Kidney epithelial cell (primary cell): ENCODE measurements around a stretch of chr20.

DNA sequence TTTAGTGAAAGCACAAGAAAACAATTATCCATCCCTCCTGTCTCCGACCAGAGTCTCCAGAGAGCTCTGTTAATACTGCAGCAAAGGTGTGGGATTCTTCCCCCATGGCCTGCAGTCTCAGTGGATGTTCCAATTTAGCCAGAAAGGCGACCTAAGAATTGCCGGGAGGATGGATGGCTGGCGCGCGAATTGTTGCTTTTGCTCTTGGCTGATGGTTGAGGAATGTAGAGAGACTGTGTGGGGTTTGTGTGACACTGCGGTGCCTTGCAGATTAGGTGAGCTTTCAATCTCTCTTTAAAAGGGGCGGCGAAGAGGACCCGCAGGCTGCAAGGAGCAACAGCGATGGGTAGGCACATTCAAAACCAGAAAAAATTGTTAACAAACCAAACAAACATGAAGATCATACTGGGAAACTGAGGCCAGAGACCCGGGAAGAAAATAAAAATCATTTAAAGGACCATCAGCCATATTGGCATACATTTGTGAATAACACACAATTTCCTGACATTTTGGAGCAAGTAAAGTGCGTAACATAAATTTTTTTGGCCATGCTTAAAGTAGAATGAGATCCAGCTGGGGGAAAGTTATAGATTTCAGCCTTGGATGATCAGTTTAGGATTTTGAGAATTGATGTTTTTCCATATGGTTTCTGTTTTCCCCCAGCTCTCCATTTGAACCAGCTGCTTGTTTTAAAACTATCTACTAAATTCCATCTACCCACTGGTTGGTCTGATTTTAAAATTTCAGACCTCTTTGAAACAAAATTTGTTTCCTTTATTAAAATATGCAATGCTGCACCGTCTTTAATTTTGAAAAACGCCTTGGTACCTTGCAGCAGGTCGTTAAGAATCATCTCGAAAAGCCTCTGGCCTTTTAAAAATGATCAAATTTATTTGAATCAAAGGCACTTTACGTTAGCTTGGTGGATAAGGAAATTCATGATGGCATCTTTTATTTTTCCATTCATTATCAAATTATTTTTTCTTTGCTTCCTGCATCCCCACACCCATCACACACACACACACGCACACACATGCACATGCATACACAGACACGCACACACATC is 7.8 kb downstream of the GNAS start:
- RAMPAGE, long total RNA: no peak
- RRBS: no CpG with 5 or more reads among the region's 20 CpGs

DNA sequence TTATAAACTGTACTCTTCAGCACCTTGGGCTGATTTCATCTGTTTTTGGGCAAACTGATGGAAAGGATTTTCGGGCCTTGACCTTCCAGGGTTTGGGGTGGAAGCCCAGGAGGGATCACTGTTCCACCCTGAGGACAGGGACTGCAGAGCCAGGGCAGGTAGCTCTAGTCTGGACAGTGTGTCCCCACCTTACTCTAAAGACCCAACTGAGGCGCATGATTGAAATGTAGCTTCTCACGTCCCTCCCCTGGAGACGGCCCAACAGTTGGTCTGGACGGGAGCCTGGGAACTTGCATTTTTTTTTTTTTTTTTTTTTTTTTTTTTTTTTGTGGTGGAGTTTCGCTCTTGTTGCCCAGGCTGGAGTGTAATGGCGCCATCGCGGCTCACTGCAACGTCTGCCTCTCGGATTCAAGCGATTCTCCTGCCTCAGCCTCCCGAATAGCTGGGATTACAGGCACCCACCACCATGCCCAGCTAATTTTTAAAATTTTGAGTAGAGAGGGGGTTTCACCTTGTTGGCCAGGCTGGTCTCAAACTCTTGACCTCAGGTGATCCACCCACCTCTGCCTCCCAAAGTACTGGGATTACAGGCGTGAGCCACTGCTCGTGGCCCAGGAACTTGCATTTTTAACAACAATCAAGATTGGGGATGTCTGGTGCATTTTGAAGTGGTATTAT is 929 bp downstream of the NELFCD start:
- RAMPAGE, long total RNA: no peak
- RRBS: no CpG with 5 or more reads among the region's 15 CpGs

DNA sequence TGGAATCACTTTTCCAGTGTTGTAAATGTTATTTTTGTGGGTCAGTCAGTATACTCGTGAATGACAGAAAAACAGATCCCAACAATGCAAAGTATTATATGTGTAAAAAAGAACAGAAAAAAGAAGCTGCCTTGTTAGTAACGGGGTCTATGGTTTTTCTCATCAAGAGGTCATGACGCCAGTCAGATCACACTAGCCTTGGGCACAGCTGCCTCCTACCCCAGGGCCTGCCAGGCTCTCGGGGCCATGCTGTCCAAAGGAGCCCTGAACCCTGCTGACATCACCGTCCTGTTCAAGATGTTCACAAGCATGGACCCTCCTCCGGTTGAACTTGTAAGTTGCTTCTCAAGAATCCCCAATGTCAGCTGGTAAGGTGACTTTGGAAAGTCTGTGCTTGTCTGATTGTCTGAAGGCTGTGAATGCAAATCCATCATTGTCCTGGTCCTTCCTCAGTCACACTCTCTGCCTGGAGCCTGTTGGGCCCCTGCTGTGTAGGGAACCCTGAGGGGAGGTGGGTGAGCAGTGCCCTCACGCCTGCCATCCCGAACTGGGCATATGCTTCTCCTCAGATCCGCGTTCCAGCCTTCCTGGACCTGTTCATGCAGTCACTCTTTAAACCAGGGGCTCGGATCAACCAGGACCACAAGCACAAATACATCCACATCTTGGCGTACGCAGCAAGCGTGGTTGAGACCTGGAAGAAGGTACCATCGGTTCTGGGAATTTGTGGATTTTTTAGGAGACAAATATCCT is 9.9 kb downstream of the NELFCD start:
- RAMPAGE, long total RNA: no peak
- RRBS: no CpG with 5 or more reads among the region's 15 CpGs

DNA sequence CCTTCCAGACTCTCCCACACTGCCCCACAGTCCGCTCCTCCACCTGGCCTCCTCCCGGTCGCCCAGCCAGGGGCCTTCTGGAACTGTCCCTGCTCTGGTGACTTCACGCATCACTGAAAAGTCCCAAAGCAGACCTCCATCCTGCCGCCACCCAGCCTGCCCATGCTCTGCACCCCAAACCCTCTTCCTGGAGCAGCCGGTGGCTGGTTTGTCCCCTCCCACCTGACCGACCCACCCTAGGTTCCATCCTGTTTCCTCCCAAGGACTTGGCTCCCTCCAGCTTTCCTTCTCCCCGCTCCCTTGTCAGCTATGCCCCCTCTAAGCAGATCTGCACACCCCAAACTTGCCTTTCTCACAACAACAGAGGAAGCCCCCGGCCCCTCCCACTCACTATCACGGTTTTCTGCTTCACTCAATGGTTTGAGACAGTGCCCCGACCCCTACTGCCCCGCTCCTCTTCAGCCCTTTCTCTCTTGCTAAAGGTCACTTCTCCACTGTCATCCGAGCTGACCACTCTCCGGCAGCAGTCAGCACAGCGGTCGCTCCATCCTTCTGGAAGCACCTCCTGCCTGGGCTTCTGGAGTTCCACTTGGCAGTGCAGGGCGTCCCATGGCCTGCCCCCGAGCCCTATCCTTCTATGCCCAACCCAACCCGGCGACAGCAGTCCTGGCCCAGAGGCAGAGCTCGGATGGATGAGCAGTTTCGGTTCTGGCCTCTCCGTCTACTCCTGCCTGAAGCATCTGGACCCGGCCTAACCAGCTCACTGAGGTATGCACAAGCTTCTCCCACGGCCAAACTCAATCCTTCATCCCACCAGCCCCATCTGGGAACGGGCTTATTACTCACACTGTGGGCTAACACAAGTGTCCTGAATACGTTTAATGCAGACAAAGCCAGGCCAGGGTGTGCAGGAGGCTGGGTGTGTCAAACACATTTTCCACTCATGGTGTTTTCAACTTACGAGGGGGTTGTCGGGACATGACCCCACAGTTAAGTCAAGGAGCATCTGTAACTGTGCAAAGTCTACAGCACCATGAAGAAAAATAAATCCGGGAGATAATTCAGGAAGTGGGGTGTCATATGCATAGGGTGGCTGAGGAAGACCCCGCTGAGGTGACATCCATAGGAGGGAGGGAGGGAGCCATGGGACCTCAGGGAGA is 4.1 kb downstream of the CTSZ start:
- RAMPAGE, long total RNA: no peak
- RRBS: 67% methylated on average over 5 of the region's 31 CpGs

- RAMPAGE, long total RNA: no peak
- RRBS: 54% methylated on average over 5 of the region's 19 CpGs
Measured at GRCh38 chr20:59005869-59006562, 1.0 kb downstream of the CTSZ start.

DNA sequence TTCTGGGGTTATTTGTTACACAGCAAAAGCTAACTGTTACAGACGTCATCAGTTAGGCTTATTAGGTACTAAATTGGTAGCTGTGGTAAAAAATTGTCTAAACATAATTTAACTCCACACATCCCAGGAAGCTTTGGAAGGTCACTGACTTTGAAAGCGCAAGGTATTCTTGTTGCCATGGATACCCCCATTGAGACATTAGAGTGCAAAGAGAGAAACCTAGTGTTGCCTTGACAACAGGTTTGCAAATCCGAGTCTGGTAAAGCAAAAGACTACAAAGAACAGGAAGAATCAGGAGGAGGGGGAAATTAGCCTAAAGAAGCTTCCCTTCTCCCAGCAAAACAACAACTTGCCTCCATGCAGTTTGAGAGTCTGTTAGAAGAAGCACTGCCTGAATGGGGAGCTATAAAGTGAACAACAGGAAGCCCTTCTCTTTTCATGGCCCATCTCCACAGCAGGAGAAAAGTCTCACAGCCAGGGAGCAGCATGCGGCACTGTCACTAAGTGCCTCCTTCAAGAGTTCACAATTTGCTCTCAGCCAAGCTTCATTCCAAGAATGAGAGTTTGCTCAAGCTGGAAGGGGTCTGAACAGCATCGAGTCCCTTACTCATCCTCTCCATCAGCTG is 41.6 kb upstream of the ZNF831 start:
- RAMPAGE, long total RNA: no peak
- RRBS: no CpG with 5 or more reads among the region's 5 CpGs

GRCh38 chr20:59221893-59223098 is 58.7 kb downstream of the ZNF831 start:
- RAMPAGE, long total RNA: no peak
- RRBS: 1% methylated on average over 25 of the region's 63 CpGs

DNA sequence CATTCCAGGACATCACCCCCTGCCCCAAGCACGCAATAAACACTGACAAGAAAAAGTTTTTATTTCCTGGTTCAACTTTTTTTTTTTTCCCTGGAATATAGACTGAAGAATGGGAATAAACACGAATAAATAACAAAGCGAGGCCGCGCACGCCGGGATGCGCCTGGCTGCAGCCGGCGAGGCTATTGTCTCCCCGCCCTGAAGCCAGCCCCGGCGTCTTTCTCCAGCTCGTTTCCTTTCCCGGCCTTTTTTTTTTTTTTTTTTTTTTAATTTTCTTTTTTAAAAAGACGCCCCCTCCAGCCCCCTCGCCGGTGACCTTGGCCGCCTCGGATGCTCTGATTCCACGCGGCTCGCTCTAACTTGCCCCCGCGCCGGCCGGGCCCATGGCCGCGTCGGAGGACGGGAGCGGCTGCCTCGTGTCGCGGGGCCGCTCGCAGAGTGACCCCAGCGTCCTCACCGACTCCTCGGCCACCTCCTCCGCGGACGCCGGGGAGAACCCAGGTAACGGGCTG is 348 bp downstream of the PHACTR3 start:
- RAMPAGE, long total RNA: no peak
- RRBS: 3% methylated on average over 13 of the region's 45 CpGs

DNA sequence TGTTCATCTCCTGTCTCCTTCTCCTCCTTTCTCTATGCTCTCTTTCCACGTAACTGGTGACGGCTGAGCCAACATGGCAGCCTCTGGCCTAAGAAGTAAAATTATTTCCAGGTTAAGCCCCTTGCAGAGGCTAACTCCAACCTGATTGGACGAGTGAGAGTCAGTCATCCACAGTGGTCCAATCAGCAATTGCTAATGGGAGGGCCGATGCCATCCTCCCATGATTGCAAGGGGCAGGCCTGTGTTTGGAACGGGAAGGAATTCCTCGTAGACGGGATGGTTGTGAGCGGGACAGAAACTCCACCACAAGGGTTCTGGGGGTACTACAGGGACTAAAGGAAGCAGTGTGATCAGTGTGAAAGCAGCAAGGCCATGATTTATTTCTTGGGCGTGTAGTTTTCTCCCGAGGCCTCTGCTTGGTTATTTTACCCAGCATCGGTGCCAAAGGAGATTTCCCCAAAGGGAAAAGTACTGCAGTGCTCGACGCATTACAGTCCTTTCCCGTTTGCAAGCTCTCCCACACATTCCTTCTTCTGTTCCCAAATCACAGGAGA is 501.8 kb upstream of the CDH4 start:
- RAMPAGE, long total RNA: no peak
- RRBS: no CpG with 5 or more reads among the region's 14 CpGs

GRCh38 chr20:62011660-62012022 is 54.0 kb downstream of the TAF4 start:
- RAMPAGE, long total RNA: no peak
- RRBS: no CpG with 5 or more reads among the region's 8 CpGs

DNA sequence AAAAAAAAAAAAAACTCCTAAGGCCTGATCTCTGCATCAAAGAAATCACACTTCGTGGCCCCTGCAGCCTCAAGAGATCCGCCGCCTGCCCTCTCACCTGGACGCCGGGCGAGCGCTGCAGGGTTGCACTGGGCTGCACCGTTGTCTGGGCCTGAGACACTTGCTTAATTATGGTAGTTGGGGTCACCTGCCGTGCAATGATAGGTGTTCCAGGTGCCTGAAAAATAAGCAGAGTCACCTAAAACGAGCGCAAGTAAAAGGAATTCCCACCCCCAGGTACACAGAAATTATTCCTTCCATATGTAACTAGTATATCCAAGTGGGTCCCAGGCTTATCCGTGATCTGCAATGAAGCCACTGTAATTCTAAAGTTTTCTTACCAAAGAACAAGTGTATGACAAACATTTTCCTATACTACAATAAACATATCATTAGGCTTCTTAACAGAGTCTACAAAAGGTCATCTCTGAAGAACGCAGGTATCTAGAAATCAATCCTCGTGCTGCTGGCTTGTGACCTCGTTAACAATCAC is 52.9 kb downstream of the TAF4 start:
- RAMPAGE, long total RNA: no peak
- RRBS: no CpG with 5 or more reads among the region's 15 CpGs

DNA sequence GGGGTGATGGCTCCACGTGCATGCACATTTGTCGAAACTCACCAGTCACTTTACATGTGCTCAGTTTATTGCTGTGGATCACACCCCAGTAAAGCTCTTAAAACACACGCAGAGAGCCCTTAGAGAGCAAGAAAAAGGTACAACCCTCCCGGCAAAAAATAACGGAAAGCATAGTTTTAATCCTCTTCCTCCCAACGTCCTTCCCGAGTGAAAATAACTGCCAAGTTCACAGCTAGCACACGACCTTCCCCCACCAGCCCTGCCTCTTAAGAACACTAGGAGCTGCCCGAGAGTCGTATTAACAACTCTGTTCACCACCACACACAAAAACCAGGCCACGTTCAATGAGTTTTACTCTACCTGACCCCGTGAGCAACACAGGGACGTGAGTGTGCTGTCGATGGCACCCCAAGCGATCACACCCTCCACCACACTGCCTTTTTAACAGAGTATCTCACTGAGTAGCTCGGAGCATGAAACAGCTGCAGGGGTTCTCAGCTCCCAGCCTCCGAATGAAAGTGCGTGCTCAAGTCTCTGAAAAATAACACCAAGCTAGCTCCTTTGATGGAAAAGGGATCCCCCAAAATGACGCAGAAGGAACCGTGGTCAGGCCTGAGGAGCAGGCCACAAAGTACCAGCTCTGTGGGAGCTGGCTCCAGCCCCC is 39.6 kb downstream of the TAF4 start:
- RAMPAGE, long total RNA: no peak
- RRBS: no CpG with 5 or more reads among the region's 20 CpGs

GRCh38 chr20:62193360-62193809 is 10.6 kb downstream of the MTG2 start:
- RAMPAGE, long total RNA: no peak
- RRBS: 90% methylated on average over 6 of the region's 15 CpGs

GRCh38 chr20:62238821-62239245 is 512 bp downstream of the OSBPL2 start:
- RAMPAGE, long total RNA: no peak
- RRBS: 2% methylated on average over 26 of the region's 36 CpGs

GRCh38 chr20:62316501-62317421 is 14.0 kb downstream of the ADRM1 start:
- RAMPAGE, long total RNA: no peak
- RRBS: no CpG with 5 or more reads among the region's 40 CpGs

GRCh38 chr20:62318575-62319216 is 15.9 kb downstream of the ADRM1 start:
- RAMPAGE, long total RNA: no peak
- RRBS: 93% methylated on average over 13 of the region's 23 CpGs

DNA sequence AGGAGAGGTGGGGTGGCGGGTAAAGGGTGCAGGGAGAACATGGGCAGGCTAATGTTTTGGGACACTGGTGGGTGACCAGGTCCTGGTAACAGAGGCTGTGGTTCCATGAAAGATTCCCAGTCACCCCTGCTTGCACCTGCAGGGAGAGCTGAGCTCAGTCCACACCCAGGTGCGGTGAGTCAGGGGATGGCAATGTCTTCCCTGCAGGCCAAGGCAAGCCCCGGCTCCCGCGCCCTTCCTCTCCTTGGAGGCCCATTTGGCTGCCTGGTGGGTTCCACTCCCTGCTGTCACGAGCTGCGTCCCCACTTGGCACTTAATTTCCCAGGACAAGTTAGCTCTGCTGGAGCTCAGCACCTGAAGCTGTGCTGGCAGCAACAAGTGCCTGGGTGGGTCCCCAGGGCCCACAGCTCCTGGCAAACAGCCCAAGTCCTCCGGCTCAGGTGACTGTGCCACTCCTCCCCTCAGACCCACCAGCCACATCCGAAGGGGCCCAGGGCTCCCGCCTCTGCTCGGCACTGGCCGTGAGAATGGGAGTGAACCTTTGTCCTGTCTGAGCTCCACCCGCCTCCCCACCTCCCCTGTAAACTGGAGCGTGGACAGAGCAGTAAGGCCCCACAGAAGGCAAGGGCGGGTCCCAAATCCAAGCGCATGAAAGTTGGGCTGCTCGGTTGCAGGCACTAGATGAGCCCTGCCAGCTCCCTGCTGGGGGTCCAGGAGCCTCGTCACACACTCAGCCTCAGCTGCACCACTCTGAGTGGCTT is 17.0 kb downstream of the LAMA5 start:
- RAMPAGE, long total RNA: no peak
- RRBS: no CpG with 5 or more reads among the region's 18 CpGs

GRCh38 chr20:62381013-62382030 is 5.6 kb upstream of the RPS21 start:
- RAMPAGE, long total RNA: no peak
- RRBS: no CpG with 5 or more reads among the region's 20 CpGs

DNA sequence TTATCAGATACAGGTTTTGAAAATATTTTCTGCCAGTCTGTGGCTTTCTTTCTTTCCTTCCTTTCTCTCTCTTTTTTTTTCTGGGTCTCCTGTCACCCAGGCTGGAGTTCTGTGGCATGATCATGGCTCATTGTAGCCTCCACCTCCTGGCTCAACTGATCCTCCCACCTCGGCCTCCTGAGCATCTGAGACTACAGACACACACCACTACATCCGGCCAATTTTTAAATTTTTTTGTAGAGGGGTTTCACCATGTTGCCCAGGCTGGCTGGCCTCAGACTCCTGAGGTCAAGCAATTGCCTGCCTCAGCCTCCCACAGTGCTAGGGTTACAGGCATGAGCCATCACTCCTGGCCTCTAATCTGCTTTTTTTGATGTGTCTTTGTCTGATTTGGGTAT is 2.6 kb upstream of the RPS21 start:
- RAMPAGE, long total RNA: no peak
- RRBS: no CpG with 5 or more reads among the region's 2 CpGs

DNA sequence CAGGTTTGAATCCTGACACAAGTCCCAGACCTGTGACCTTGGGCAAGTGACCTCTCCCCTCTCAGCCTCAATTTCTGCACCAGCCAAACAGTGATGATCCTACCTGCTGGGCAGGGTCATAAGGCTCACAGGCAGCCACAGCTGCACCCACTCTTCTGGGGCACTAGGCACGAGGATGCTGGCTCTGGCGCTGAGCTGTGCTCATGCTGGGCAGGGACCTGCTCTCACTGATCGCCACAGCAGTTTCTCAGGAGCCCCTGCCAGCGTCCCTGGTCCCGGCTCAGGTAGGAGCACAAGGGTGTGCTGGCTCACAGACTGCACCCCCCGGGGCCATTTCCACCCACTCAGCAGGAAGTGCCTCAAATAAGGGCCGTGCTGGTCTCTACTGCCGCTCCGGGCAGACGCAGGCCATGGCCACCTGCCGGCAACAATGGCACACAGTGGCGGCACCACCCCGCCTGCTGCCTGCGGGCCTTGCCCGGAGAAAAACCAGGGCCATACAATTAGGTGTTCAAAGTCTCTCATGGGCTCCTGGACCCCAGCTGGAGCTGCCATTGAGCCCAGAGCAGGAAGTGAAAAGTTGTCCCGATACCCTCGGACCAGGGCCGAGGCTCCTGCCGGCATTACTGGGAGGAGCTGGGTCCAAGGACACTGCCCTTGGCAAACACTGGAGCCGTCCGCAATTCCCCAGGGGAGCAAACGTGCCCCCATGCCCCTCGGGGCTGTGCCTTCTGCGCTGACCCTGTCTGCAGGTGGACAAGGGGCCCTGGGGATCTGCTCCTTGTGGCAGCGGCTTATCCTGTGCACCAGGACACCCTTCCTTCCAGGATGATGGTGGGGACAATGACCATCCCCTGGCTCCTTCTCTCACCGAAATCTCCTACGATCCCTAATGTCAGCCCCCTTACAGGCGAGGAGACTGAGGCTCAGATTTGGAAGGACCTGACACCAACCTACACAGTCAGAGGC is 4.7 kb upstream of the CABLES2 start:
- RAMPAGE, long total RNA: no peak
- RRBS: 67% methylated on average over 10 of the region's 28 CpGs